Measurements from ENCODE around the gene CELF1.

- PRO-cap, 7 experiments, result peak in 2 of 7 experiments; most common plus-strand start chr11:46906807 (in 2); most common minus-strand start chr11:46906685 (in 1)
- RAMPAGE, long total RNA, 2 experiments, result no peak in any of the 2 experiments
Measured at GRCh38 chr11:46906506-46907065, 11.8 kb downstream of the LRP4 start.

- PRO-cap, 7 experiments, result no peak in any of the 7 experiments
- RAMPAGE, long total RNA, 2 experiments, result no peak in any of the 2 experiments
Measured at GRCh38 chr11:47012028-47012492, 75.5 kb downstream of the CSTPP1 start.

GRCh38 chr11:47085847-47086100, 90.9 kb downstream of the ARFGAP2 start:
- PRO-cap, 7 experiments, result no peak in any of the 7 experiments
- RAMPAGE, long total RNA, 2 experiments, result no peak in any of the 2 experiments

GRCh38 chr11:47147656-47148467, 28.8 kb downstream of the ARFGAP2 start:
- PRO-cap, 7 experiments, result no peak in any of the 7 experiments
- RAMPAGE, long total RNA, 2 experiments, result no peak in any of the 2 experiments

- PRO-cap, 7 experiments, result no peak in any of the 7 experiments
- RAMPAGE, long total RNA, 2 experiments, result no peak in any of the 2 experiments
Measured at GRCh38 chr11:47171452-47172465, 4.9 kb downstream of the ARFGAP2 start.

DNA sequence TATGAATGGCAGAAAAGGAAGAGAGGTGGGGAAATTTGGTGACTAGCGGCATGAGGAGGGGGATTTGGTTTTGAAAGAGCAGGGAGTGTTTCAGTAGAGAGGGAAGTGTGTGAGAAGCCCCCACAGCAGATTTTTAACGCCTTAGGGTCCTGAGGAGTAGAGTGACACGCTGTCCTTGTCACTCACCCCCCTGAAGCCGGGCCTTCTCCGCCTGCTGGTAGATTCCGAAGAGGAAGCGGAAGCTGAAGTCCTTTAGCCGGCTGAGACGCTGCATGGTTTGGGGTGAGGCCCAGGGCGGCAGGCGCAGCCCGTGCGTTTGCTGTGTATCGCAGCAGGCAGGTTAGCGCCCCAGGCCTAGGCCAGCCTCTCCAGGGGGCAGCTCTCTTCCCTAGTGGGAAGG, 4.1 kb downstream of the ACP2 start:
- PRO-cap, 7 experiments, result no peak in any of the 7 experiments
- RAMPAGE, long total RNA, 2 experiments, result no peak in any of the 2 experiments

- PRO-cap, 7 experiments, result no peak in any of the 7 experiments
- RAMPAGE, long total RNA, 2 experiments, result no peak in any of the 2 experiments
Measured at GRCh38 chr11:47244964-47246111, 3.3 kb downstream of the ACP2 start.

GRCh38 chr11:47284382-47284905, 26.6 kb downstream of the NR1H3 start:
- PRO-cap, 7 experiments, result no peak in any of the 7 experiments
- RAMPAGE, long total RNA, 2 experiments, result no peak in any of the 2 experiments

DNA sequence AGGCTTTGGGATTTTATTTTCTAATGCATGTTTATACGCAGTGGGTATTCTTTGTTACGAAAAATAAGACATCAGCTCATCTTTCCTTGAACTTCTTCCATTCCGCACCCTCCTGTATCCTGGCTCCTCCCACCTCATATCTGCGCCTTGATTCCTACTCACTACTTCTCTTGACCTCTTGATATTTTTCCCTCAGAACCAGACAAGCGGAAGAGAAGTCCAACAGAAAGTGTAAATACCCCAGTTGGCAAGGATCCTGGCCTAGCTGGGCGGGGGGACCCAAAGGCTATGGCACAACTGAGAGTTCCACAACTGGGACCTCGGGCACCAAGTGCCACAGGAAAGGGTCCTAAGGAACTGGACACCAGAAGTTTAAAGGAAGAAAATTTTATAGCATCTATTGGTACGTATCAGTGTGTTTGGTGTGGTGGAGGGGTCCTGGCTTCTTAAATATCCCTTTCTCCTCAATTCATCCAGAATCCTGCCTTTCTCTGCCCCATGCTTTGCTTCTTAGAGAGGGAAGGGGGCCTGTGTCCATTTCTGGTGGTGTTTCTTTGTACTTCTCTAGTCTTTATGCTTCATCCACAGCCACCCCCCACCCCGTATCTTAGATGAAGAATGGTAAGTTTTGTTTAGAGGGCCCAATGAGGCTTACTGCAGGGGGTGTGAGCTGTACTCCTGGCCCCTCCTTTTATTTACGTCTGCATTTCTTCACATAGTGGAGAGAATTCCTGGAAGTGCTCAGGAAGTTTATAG, 32.8 kb downstream of the NR1H3 start:
- PRO-cap, 7 experiments, result no peak in any of the 7 experiments
- RAMPAGE, long total RNA, 2 experiments, result no peak in any of the 2 experiments

- PRO-cap, 7 experiments, result no peak in any of the 7 experiments
- RAMPAGE, long total RNA, 2 experiments, result no peak in any of the 2 experiments
Measured at GRCh38 chr11:47356309-47357259, 4.1 kb upstream of the MYBPC3 start.

GRCh38 chr11:47380782-47381202, 2.4 kb upstream of the SPI1 start:
- PRO-cap, 7 experiments, result no peak in any of the 7 experiments
- RAMPAGE, long total RNA, 2 experiments, result no peak in any of the 2 experiments

GRCh38 chr11:47388850-47389554, 10.7 kb upstream of the SPI1 start:
- PRO-cap, 7 experiments, result no peak in any of the 7 experiments
- RAMPAGE, long total RNA, 2 experiments, result no peak in any of the 2 experiments

GRCh38 chr11:47391020-47391652, 12.8 kb upstream of the SPI1 start:
- PRO-cap, 7 experiments, result no peak in any of the 7 experiments
- RAMPAGE, long total RNA, 2 experiments, result no peak in any of the 2 experiments

- PRO-cap, 7 experiments, result peak in 7 of 7 experiments; most common plus-strand start chr11:47553341 (in 6); most common minus-strand start chr11:47552903 (in 3)
- RAMPAGE, long total RNA, 2 experiments, result no peak in any of the 2 experiments
Measured at GRCh38 chr11:47552608-47553493, at the start of gene CELF1. Gene CELF1 (minus strand): TSS chr11:47553132.

DNA sequence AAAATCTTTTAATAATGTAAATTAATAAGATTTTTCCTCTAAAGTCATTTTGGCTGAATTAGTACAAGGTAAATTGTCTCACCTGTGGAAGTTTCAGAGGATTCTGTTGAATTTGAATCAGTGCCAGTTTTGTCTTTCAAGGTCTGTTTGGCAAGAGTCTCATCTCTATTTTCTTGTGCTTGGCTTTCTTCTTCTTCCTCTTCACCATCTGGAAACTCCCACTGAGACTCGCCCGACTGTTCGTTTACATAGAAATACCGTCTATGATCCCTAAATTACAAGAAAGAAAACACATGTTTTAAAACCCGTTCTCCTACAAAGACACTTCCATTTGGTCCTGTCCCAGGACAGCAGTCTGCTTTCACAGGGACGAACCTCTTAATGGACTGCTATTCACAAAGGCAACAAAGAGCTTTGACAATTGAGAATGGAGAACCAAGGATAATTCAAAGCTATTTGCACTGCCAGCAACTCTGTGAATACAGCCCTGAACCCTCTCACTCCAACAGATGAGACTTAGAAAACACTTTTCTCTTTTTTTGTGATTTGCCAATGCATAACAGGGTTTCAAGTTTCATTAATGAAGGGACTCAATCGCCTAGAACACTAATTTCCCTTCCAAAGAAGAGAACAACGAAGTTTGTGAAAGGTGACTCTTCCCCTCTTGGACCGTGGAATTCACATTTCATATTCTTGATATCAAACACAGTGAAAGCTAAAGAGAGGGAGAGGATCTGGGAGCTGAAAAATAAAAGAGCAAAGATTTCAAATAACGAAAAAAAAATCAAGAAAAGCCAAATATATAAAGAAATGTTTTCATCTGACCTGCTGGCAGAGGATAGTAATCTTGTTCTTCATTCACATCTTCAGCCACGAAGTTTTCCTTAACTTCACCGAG, 16.4 kb upstream of the AGBL2 start:
- PRO-cap, 7 experiments, result no peak in any of the 7 experiments
- RAMPAGE, long total RNA, 2 experiments, result no peak in any of the 2 experiments

DNA sequence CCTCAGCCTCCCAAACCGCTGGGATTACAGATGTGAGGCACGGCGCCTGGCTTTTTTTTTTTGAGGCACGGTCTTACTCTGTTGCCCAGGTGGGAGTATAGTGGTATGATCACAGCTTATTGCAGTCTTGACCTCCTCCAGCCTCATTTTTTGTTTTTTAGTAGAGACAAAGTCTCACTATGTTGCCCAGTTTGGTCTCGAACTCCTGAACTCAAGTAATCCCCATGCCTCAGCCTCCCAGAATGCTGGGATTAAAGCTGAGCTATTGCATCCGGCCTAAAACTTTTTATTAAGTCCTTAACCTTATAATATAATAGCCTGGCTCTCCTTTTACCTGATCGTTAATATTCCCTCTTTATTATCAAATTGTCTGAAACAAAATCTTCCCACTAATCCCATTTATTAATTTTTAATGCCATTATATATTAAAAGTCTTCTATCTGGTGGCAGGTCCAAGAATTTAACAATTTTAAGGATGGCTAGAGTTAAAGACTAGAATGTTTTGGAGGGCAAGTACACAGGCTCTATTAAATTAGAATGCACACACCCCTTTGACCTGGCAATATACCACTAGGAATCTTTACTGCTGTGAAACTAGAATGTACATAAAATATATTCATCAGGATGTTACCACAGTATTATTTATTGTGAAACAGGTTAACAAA, 23.9 kb upstream of the AGBL2 start:
- PRO-cap, 7 experiments, result no peak in any of the 7 experiments
- RAMPAGE, long total RNA, 2 experiments, result no peak in any of the 2 experiments

DNA sequence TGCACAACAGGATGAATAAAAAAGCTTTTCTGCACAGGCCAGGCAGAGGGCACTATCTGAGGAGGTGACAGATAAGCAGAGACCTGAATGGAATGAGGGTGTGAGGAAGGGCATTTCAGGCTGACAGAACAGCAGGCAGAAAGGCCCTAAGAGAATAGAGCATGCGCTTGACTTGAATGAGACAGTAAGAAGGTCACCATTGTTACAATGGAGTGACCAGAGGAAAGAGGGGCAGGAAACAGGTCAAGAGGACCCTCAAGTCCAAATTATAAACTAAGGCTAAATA, 33.7 kb upstream of the FNBP4 start:
- PRO-cap, 7 experiments, result no peak in any of the 7 experiments
- RAMPAGE, long total RNA, 2 experiments, result no peak in any of the 2 experiments

DNA sequence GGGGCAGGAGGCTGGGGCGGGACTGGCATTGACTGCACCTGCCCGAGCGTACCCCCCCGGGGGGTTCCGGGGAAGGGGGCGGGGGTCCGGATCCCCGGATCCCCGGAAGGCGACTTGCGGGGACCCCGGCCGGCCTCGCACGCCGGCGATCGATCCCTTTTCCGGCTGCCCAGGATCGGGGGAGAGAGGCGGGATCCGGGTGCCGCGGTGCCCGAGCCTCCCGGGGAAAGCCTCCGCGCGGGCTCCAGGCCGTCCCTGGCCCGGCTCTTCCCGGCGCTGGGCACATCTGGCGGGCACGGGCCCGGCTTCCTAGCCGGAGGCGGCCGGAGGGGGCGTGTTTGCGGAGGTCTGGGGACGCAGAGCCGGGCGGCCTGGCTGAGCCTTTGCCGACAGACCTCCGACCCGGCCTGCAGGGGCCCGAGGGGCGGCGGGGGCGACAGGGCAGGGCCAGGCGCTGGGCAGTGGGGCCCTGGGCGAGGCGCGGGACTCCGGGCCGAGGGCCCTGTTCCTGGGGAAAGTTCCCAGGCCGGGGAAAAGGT, 744 bp downstream of the PTPRJ start:
- PRO-cap, 7 experiments, result peak in 3 of 7 experiments; most common plus-strand start position 175 of the sequence (in 1); most common minus-strand start position 288 of the sequence (in 3)
- RAMPAGE, long total RNA, 2 experiments, result no peak in any of the 2 experiments

GRCh38 chr11:47998630-47999330, 18.4 kb downstream of the PTPRJ start:
- PRO-cap, 7 experiments, result no peak in any of the 7 experiments
- RAMPAGE, long total RNA, 2 experiments, result no peak in any of the 2 experiments

GRCh38 chr11:48072230-48072753, 91.9 kb downstream of the PTPRJ start:
- PRO-cap, 7 experiments, result no peak in any of the 7 experiments
- RAMPAGE, long total RNA, 2 experiments, result no peak in any of the 2 experiments

Data from ovary (tissue), 7 donors.